Upper lobe of left lung (tissue), 5 donors: ENCODE data around the genes HS3ST1 and CPEB2.

DNA sequence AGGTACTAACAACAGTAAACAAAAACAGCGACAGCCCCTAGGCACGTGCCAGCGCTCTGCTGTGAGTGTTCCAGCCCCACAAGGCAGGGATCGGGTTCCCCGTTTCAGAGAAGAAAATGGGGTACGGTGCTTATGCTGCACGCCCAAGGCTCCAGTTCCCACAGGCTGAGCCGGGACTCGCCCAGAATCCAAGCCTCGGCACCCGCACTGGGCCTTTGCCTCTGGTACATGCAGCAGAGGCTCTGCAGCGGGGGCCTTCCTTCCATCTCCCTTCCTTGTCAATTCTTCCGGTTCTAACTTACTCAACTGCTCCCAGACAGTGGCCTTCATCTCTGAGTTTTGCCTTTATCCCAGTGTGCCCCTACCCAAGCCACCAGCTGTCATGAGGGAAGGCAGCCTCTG lies 37.3 kb downstream of the WDR1 start:
- PRO-cap, 2 experiments: no peak in any of the 2 experiments
- RAMPAGE, long total RNA, 4 experiments: no peak in any of the 4 experiments

DNA sequence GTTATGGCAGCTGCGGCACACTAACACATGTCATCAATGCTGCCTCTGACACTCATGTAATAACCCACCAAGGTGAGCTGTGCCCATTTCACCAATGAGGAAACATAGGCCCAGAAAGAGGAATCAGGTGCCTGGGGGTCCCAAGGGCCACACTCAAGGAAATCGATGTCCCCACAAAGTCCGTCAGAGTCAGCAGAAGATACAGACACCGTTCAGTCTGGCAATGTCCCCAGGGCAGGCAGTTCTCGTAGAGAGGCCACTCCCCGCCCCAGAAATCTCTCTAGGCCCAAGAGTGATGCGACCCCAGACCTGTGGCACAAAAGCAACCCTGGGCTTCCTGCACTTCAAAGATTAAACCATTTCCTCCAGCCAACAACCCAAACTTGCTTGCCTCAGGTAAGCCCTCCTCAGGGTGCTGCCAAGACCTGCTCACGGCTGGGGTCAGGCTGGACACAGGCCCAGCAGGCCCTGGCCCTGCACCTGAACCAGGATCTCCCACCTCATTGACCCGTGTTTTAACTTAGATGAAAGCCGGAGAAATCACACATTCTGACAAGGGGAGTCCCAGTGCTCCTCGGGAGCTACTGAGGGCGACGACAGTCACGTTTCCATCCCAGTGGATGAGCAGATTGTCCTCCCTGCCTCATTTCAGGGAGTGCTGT lies 26.2 kb downstream of the WDR1 start:
- PRO-cap, 2 experiments: no peak in any of the 2 experiments
- RAMPAGE, long total RNA, 4 experiments: no peak in any of the 4 experiments

DNA sequence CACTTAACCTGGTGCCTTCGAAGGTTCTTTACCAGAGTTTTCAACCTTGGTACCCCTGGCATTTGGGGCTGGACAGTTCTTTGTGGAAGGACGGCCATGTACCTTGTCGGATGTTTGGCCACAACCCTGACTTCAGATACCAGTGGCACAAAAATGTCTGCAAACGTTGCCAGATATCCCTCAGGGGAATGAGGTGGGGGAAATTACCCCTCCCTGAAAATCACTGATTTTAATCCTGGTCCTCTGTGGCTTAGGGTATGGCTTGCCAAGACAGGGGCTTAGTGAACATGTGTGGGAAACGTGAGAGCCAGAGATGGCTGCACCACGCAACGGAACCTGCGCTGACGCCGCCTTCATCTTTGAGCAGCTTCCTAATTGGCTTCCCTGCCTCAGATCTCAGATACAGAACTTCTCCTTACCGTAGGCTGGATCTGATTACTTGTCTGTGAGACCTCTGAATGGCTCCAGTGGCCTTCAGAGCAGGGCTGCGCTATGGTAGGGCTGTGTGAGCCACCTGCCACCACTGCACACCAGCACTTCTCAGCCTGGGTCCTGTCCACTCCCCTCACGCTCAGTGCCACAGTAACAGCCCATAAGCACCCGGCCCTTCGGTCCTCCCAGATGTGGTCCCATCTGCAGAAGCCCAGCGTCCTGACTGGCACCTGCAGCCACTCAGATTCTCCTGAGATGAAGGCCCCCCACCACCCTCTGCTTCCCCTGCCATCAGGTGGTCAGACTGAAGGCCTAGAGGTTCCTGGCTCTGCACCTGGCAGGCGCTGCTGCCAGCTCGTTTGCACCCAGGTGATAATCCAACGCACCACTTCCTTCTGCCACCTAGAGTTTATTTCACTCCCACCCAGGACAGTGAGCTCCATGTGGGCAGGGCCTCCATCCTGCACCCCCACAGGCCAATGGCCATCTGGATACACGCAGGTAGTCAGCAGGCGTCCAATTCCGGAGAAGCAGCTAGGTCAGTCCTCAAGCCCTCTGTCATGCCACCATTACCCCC lies 5.6 kb downstream of the WDR1 start:
- PRO-cap, 2 experiments: no peak in any of the 2 experiments
- RAMPAGE, long total RNA, 4 experiments: no peak in any of the 4 experiments

- PRO-cap, 2 experiments: no peak in any of the 2 experiments
- RAMPAGE, long total RNA, 4 experiments: no peak in any of the 4 experiments
These were observed 1.4 kb downstream of the WDR1 start for GRCh38 chr4:10115084-10115648.

DNA sequence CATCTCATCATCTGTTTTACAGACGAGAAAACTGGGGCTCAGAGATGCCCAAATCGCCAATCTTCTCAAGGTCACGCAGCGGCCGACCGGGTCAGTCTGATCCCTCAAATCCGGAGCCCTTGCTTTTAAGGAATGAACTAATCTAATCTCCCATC lies 1.1 kb downstream of the WDR1 start:
- PRO-cap, 2 experiments: no peak in any of the 2 experiments
- RAMPAGE, long total RNA, 4 experiments: no peak in any of the 4 experiments

GRCh38 chr4:11428356-11428780 lies 326 bp downstream of the HS3ST1 start:
- PRO-cap, 2 experiments: no peak in any of the 2 experiments
- RAMPAGE, long total RNA, 4 experiments: no peak in any of the 4 experiments

- PRO-cap, 2 experiments: peak in 1 of 2 experiments; most common plus-strand start chr4:11429471 (in 1); most common minus-strand start chr4:11429388 (in 1)
- RAMPAGE, long total RNA, 4 experiments: start-site peak on the plus strand in 2 of 4 experiments, at chr4:11429218-11429264 at its widest, 9 to 27 reads per replicate; start-site peak on the minus strand in 2 of 4 experiments, at chr4:11428846-11429453 at its widest, 5 to 45 reads per replicate
These were observed at the start of gene HS3ST1 for GRCh38 chr4:11428781-11429707. Gene HS3ST1 (minus strand): TSS chr4:11428894.

- PRO-cap, 2 experiments: no peak in any of the 2 experiments
- RAMPAGE, long total RNA, 4 experiments: no peak in any of the 4 experiments
These were observed 40.1 kb upstream of the HS3ST1 start for GRCh38 chr4:11468746-11469298.

DNA sequence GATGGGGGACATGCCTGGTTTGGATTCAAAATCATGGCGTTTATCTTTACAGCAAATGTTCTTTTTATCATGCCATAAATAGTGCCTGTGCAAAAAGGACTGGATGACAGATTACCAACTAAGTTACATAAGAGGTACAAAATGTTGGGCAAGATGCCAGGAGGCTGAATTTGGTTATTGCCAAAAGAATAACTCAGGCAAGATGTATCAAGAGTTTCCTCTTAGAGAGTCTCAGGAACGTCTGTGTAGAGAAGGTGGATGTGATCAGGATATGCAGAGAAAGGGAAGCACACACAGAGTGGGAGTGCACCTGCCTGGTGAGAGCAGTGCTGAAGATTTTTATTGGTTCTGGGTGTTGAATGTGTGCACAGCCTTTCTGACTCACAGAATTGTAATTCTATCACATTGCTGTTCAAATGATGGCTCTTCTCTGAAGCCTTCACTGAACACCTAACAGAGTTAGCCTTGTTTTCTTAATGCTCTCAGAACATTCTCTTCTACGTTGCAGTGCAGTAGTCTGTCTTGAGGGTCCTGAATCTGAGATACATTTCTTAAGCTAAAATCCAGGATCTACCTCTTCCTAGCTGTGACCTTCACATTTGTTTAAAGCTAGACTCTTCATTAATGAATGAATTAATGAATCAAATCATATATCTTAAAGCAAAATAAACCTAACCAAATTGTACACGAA lies 156.9 kb upstream of the HS3ST1 start:
- PRO-cap, 2 experiments: no peak in any of the 2 experiments
- RAMPAGE, long total RNA, 4 experiments: no peak in any of the 4 experiments

DNA sequence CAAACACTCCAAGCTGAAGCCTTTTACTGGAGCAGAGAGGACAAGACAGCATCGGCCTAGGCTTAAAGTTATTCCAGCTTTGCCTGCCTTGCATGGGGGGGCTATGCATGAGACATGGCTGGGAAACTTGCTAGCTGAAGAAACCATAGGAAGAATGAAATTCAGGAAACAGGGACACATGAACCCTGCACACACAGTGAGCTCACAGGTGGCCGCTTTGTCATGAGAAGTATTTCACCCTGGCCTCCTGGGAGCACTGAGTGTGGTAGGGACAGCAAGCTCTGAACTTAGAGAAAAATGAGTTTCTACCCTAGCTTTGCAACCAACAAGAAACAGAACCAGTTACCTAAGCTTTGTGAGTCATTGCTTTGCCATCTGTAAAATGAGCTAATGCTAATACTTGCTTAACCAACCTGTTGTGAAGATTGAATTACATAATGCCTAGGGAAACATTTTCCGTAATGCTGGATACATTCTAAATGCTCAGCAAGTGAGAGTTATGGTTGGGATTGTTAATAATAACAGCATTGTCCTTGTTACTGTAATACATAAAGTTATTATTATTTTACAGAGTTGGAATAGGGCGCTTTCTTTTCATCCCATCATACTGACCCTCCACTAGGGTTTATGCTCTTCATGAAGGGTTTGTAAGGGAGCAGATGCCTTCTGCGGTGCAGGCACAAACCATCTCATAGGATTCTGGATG lies 206.7 kb upstream of the HS3ST1 start:
- PRO-cap, 2 experiments: no peak in any of the 2 experiments
- RAMPAGE, long total RNA, 4 experiments: no peak in any of the 4 experiments

DNA sequence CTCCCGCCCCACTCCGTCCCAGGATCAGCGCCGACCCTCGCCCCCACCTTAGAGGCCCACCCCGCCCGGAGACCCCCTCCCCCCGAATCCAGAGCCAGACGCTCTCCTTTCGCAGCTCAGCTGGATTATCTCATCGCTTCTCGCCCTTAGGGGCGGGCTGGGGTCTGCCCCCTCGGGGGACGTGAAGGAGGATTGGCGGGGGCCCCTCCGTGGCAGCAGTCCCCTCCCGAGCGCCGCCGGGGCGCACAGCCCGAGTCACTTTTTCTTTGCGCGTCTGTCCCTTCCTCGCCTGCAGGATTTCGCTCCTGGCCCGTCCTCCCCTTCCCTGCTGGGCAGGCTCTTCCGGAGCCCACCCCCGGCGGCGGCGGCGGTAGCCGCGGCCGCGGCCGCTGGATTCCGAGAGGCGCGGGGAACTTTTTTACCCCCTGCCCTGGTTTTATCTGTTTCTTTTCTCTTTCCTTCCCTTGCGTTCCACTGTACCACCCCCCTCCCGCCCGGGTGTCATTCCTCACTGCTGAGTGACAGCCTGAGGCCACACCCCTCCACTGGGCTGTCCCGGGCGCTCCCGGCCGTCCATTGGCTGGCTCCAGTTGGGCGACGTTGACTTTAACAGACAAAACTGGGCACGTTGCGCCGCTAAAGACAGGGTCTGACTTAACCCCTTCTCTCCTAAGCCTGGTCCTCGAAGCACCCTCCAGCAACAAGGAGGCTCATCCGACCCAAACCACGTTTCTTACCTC lies 420 bp upstream of the NKX3-2 start:
- PRO-cap, 2 experiments: no peak in any of the 2 experiments
- RAMPAGE, long total RNA, 4 experiments: no peak in any of the 4 experiments

DNA sequence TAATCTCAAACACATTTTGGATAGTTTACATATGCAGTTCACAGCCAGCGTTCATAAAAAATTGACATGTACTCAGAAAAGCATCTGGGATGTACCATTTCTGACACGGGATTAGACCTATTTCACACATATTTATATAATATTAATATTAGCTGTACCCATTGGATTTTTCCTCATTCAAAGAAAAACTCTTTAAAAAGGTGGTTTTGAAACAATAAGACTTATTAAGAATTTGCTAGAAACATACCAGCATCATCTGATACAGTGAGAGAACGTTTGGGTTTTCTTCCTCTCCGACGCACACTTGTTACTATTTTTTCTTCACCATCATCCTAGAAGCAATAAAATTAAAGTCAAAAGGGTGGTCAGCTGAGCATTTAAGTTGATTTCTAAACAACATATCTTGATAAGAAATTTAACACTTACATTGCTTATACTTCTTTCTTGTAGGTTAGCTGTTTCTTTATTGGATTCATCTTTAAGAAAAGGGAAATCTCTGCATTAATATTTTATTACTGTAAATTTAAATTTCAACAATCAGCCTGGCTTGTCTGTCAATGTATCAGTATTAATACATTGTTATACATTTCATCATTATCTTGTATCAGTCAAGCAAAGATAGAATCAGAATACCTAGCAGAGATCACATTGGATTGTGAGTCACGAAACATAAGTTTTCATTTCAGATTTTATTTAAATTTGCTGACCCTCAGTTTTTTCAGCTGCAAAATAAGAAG lies 33.0 kb upstream of the NKX3-2 start:
- PRO-cap, 2 experiments: no peak in any of the 2 experiments
- RAMPAGE, long total RNA, 4 experiments: start-site peak on the minus strand in 2 of 4 experiments, centred at positions 449 to 491 of the sequence, 25 to 26 reads per replicate

DNA sequence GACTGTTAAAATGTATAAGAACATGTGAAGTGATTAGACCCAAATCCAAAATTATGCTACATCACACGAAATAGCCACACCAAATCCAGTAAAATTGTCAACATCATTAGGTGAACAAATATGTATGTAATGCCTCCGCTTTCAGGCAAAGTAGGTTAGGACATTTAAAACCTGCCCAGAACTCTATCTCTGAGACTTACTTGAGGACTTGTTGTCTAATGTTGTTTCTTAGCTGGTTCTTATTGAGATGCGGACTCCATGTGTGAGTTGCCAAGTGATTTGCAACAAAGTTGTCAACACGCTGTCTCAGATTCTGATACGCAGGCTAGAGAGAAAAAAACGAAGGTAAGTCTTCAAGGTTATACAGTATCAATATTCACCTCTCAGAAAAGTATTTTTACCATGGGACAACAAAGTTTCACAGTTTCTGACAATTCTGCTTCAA lies 7.8 kb downstream of the BOD1L1 start:
- PRO-cap, 2 experiments: no peak in any of the 2 experiments
- RAMPAGE, long total RNA, 4 experiments: no peak in any of the 4 experiments

- PRO-cap, 2 experiments: no peak in any of the 2 experiments
- RAMPAGE, long total RNA, 4 experiments: no peak in any of the 4 experiments
These were observed 213.3 kb upstream of the BOD1L1 start for GRCh38 chr4:13840563-13841459.

GRCh38 chr4:15001021-15001900 lies 1.0 kb upstream of the CPEB2 start:
- PRO-cap, 2 experiments: peak in 2 of 2 experiments; most common plus-strand start chr4:15001534 (in 1); most common minus-strand start chr4:15001313 (in 1)
- RAMPAGE, long total RNA, 4 experiments: no peak in any of the 4 experiments

DNA sequence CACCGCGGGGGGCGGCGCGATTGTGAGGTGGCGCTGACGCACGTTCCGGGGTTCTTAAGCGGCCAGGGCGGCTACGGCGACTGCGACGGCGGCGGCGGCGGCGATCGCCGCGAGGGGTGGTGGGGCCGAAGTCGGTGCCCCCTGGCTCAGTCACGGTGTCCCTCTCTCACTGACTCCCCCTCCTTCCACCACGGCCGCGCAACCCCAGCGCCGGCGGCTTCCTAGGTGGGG lies at the start of gene CPEB2:
Gene CPEB2 (plus strand): TSS at position 83 of the 231 bp plus-strand sequence.
- PRO-cap, 2 experiments: peak in 2 of 2 experiments; most common plus-strand start position 83 of the sequence (in 1)
- RAMPAGE, long total RNA, 4 experiments: no peak in any of the 4 experiments

GRCh38 chr4:15054181-15054891 lies 52.1 kb downstream of the CPEB2 start:
- PRO-cap, 2 experiments: no peak in any of the 2 experiments
- RAMPAGE, long total RNA, 4 experiments: no peak in any of the 4 experiments

DNA sequence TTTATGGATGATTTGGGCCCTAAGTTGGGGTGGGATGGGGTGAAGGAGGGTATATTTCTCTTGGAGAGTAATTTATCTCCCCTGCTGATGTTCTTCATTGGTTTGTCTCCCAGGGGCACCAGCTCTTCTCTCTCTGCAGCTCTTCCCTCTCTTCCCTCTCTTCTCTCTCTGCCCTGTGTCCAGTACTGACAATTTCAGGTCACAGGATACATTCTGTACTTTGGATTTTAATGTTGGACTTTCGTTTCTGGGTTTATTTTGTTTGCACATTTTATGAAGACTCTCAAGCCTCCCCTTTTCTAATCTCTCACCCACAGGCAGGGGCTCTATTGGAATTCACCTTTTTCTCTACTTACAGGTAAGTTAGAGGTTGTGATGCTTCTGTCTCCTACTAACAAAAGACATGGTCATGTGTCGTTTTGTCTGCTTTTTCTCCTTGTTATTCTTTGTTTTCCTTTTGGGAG lies 165.5 kb downstream of the CPEB2 start:
- PRO-cap, 2 experiments: no peak in any of the 2 experiments
- RAMPAGE, long total RNA, 4 experiments: no peak in any of the 4 experiments

DNA sequence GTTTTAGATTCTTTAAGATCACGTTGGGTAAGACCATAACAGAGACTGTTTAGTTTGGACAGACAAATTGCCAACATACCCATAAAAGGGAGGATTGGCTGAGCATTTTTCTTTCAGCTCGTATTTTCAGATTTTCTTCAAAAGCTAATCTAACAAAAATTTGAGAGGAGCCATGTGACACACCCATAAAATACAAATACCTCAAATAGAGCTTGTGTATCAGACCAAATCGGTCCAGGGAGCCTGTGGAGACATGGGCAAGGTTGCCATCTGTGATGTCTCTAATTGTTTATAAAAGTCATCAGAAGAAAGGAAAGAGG lies 74.6 kb upstream of the C1QTNF7 start:
- PRO-cap, 2 experiments: no peak in any of the 2 experiments
- RAMPAGE, long total RNA, 4 experiments: no peak in any of the 4 experiments

GRCh38 chr4:15414329-15415042 lies 13.3 kb upstream of the C1QTNF7 start:
- PRO-cap, 2 experiments: no peak in any of the 2 experiments
- RAMPAGE, long total RNA, 4 experiments: no peak in any of the 4 experiments